ENCODE data around the genes VAV1 and CAMSAP3.

DNA sequence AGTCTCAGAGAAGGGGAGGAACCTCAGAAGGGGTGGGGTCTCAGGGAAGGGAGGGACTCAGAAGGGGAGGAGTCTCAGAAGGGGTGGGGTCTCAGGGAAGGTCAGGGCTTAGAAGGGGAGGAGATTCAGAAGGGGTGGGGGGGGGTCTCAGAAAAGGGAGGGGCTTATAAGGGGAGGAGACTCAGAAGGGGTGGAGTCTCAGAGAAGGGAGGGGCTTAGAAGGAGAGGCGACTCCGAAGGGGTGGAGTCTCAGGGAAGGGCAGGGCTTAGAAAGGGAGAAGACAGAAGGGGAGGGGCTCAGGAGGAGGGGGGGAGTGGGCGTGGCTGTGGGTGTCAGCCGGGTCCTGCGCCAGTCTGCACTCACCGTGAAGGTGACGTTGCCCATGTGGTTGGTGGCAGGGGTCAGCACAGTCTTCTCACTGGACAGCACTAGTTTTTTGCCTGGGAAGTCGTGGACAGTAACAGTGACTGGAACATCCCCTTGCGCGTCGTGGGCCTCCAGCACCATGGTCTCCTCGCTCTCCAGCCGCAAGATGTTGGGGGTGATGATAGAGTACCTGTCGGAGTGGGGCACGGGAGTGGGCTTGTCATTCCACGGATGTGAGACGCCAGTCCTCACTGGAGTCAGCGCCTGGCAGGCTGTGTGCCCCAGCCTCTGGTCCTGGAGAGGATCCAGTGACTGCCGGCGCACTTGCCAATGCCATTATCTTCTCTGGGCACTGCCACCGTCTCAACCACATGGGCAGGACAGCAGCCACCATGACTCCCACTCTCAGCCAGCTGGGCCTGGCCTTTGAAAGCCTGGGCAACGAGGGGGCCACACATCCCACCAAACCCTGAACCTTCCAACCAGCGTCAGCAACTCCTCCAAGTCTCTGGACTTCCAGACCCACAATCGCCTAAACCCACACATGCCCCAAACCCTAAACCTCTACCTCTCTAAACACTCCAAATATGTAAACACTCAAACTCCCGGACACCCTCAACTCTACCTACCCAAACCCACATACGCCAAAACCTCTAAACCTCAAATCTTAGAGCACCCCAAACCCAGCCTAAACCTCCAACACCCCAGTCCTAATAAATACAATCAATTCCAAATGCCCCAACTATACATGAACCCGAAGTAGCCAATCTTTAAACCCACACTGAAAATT lies 1.2 kb downstream of the C3 start:
- PRO-cap, 5 experiments: peak in 5 of 5 experiments; most common plus-strand start position 386 of the sequence (in 2); most common minus-strand start position 105 of the sequence (in 2)
- RAMPAGE, long total RNA, 2 experiments: start-site peak on the minus strand in 1 of 2 experiments, centred at position 470 of the sequence, 1,011 to 1,599 reads per replicate
- RRBS: no CpG with 5 or more reads among the region's 27 CpGs

DNA sequence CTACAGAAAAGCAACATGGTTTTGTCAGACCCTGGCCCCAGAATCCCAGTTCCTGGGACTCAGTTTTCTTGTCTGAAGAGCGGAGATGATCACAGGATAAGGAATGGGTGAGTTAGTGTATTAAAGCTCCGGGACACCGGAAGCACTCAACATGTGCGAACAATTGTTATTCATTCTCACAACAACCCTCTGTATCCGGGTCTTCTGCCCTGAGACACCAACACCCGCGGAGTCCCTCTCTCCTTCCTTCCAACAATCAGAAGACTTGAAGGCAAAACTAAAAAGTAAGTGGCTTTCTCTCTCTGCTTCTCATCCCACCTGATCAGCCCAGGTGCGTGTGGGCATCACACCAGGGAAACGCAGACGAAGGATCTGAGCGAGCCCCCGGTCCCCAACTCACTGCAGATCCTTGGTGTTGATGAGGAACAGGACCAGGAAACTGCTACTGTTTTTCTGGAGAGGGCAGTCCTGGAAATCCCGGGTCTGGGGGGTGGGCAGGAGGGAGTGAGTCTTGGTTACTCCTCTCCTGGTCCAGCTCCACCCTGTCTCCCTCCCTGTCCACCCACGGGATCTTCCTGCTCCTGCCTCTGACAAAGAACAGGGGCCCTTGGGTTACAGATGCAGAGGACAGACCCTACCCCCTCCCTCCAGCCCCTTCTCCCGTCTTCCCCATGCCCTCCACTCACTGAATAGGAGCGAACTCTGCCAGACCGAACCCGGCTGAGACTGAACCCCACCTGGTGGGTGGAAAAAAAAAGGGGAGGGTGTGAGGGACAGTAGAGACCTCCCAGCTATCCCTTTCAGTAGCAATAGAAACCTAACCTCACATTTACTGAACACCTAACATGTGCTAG lies 1.9 kb downstream of the GPR108 start:
- PRO-cap, 5 experiments: no peak in any of the 5 experiments
- RAMPAGE, long total RNA, 2 experiments: no peak in any of the 2 experiments
- RRBS: 65% methylated on average over 2 of the region's 18 CpGs

GRCh38 chr19:6743228-6743698 lies 3.8 kb downstream of the TRIP10 start:
- PRO-cap, 5 experiments: no peak in any of the 5 experiments
- RAMPAGE, long total RNA, 2 experiments: no peak in any of the 2 experiments
- RRBS: no CpG with 5 or more reads among the region's 15 CpGs

DNA sequence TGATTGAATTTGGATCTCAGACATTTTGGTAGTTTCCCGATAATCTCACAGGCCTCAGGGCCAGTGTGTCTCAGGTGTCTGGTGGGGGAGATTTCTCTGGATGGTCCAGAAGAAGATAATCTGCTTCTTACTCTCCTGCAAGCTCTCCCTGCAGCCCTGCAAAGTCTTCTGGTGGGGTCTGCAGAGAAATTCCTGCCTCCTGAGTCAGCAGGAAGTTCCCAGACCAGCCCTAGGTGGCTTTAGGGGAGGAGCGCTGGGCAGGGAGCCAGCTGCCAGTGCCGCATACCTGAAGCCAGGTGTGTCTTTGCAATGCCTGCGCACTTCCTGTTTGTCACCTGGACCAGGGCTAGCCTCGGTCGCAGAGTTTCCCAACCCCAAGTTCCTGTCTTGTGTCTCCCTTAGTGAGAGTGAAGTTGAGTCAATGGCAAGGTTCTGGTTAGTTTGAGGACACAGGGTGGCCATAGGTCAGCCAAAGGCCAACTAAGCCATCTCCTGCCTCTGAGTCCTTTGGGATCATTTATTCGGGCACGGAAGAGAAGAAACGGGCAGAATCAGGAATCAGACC lies 1.3 kb downstream of the SH2D3A start:
- PRO-cap, 5 experiments: peak in 3 of 5 experiments; most common plus-strand start position 327 of the sequence (in 2)
- RAMPAGE, long total RNA, 2 experiments: no peak in any of the 2 experiments
- RRBS: no CpG with 5 or more reads among the region's 9 CpGs

- PRO-cap, 5 experiments: peak in 4 of 5 experiments; most common plus-strand start chr19:6772728 (in 3); most common minus-strand start chr19:6772667 (in 1)
- RAMPAGE, long total RNA, 2 experiments: no peak in any of the 2 experiments
- RRBS: 39% methylated on average over 8 of the region's 29 CpGs
Measured at GRCh38 chr19:6772159-6773056, at the start of gene VAV1. Gene VAV1, plus strand, starts transcription at chr19:6772708.

DNA sequence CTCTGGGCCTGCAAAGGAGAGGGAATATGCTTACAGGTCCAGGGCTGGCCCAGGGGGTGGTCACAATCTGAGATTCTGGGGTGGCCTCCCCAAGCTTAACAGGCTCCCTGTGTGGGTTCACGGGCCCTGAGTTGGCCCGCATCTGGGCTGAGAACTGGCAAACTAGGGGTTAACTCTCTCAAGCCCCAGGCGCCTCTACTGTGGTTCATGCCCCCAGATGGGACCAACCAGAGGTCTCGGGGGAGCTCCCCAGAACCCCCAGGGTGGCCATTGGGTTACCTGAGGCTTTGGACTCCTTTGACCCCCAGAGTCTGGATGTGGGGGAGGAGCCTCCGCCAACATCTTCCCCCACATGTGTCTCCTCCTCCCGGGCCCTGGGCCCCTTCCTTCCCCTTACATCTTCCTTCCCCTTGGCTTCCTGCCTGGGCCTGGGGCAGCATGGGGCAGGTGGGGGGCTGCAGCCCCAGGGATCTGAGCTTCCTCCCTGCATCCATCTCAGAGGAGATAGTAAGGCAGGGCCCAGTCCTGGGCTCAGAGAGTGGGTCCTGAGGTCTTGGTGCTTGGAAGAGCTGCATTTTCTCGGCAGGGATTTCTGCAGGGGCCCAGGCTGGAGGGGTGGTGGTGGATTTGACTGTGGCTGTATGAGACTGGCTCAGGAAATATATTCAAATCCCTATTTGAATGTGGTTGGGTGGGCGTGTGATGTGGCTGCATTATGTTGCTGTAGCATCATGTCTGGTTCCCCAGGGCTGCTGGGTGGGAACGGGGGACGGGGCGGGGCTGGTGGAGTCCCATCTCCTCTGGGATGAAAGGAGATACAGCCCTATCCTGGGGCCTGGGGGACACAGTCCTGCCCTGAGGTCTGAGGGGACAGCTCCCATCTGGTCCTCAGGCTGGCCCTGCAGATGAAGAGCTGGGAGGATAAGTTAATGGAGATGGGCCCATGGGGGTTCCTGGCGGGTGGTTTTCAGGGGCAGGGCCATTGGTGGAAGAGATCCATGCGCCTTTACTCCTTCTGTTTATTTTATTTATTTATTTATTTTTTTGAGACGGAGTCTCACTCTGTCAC lies 926 bp downstream of the VAV1 start:
- PRO-cap, 5 experiments: no peak in any of the 5 experiments
- RAMPAGE, long total RNA, 2 experiments: no peak in any of the 2 experiments
- RRBS: no CpG with 5 or more reads among the region's 14 CpGs

DNA sequence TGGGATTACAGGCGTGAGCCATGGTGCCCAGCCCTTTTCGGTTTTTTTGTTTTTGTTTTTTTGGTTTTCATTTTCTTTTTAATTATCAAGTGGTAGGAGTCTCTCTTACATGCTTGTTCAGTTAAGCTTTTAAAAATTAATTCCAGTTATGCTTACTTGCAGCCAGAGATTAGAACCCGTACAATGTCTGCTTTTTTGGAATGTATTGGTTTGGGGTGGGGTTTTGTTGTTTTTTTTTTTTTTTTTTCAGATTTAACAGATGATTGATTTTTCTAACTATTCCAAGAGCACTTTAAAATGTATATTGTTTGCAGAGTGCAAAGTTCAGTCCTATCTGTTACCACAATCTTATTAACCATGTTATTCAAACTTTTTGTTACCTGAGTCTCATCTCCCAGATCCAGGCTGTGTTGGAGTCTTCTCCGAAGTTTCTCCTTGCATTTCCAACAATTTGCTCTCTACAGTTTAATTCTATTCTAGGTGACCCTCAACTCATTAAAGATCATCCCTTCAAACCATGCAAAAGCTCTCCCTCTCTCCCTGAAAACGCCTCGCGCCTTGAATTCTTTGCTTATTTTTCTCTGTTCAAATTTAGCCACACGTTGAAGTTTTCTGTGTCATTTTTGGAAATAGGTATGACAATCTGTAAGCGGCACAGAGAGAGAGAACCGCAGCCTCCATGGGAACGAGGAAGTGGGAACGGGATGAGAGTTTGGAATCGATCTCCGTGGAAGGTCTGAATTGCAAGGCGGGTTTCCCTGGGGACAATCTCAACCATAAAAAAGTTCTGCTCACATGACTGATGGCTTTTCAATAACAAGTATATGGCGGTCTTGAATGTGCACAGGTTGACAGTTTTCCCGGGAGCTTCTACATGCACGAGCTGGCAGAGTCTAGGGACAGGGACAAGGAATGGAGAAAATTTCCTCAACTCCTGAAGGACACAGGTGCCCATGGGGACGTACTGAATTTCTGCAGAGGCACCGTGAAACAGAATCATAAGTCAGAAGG lies 91.1 kb downstream of the INSR start:
- PRO-cap, 5 experiments: peak in 1 of 5 experiments; most common plus-strand start position 367 of the sequence (in 1); most common minus-strand start position 687 of the sequence (in 1)
- RAMPAGE, long total RNA, 2 experiments: no peak in any of the 2 experiments
- RRBS: no CpG with 5 or more reads among the region's 20 CpGs

GRCh38 chr19:7215032-7215457 lies 79.2 kb downstream of the INSR start:
- PRO-cap, 5 experiments: no peak in any of the 5 experiments
- RAMPAGE, long total RNA, 2 experiments: no peak in any of the 2 experiments
- RRBS: no CpG with 5 or more reads among the region's 7 CpGs

DNA sequence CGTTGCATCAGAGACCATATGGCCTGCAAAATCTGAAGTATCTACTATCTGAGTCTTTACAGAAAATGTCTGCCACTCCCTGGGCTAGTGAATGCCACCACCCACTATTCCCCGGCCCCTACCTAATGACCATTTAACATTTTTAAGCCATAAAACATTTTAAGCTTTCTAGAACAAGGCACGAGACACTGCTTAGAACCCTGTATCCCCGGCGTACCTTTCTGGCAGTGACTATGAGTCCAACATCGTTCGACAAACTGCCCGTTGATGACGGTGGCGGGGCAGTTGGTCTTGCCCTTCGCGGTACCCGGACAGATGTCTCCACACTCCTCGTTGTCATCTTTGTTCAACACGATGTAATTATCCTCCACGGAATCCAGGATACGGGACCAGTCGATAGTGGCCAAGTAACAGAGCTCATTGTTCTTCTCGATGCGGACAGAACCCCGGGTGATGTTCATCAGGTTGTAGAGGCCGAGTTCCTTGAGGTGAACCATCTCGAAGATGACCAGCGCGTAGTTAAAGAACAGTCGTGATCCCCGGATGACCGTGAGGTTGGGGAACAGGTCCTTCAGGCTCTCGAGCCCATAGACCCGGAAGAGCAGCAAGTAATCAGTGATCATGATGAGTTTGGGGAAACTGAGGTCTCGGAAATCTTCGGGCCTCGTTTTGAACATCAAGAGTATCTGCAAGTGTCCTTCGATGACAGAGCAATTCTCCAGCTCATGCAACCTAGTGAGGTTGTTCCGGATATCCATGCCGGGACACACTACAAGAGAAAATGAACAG lies 26.9 kb downstream of the INSR start:
- PRO-cap, 5 experiments: no peak in any of the 5 experiments
- RAMPAGE, long total RNA, 2 experiments: no peak in any of the 2 experiments
- RRBS: 97% methylated on average over 17 of the region's 36 CpGs

- PRO-cap, 5 experiments: no peak in any of the 5 experiments
- RAMPAGE, long total RNA, 2 experiments: no peak in any of the 2 experiments
- RRBS: no CpG with 5 or more reads among the region's 18 CpGs
Measured at GRCh38 chr19:7267917-7268580, 26.2 kb downstream of the INSR start.

- PRO-cap, 5 experiments: peak in 3 of 5 experiments; most common plus-strand start chr19:7293599 (in 3); most common minus-strand start chr19:7293548 (in 3)
- RAMPAGE, long total RNA, 2 experiments: no peak in any of the 2 experiments
- RRBS: 4% methylated on average over 19 of the region's 47 CpGs
Measured at GRCh38 chr19:7293028-7293711, 1.0 kb downstream of the INSR start.

DNA sequence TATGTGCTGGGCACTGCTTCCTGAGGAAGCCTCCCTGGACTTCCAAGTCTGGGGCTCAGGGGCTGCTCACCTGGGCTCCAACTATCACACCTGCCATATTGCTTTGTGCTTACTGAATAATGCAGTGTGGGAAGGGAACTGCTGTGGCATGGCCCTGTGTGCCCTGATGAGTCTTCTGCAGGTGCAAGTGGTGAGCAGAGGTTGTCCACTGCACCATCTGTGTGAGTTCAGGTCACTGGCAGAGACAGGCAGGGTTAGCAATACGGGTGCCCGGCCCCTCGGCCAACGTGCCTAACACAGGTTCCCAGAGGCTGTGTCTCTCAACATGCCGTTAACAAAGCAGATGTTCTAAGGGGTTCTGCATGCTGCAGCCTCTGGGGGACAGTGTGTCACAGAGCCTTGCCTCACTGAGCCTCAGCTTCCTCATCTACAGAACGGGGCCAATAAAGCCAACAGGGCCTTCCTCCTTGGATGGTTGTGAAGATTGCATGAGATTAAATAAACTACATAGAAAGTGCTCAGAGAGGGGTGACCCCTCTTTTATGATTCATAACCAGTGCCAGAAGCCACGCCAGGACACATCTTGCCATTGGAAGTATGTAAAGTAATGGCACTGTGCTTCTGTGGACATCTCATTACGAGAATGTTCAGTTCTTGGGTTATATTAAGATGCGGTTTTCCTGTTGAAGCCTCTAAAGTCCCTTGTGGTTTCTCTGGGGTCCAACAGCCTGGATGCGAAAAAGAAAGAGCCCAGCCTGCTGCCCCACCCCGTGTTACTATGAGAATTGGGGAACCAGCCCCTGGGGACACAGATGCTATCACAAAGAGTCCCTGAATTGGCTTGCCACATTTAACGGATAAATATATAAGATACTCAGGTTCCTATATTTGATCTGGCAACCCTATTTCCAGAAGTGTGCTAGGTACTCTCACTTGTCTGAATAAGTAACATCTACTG lies 11.2 kb upstream of the ARHGEF18 start:
- PRO-cap, 5 experiments: no peak in any of the 5 experiments
- RAMPAGE, long total RNA, 2 experiments: no peak in any of the 2 experiments
- RRBS: no CpG with 5 or more reads among the region's 12 CpGs

DNA sequence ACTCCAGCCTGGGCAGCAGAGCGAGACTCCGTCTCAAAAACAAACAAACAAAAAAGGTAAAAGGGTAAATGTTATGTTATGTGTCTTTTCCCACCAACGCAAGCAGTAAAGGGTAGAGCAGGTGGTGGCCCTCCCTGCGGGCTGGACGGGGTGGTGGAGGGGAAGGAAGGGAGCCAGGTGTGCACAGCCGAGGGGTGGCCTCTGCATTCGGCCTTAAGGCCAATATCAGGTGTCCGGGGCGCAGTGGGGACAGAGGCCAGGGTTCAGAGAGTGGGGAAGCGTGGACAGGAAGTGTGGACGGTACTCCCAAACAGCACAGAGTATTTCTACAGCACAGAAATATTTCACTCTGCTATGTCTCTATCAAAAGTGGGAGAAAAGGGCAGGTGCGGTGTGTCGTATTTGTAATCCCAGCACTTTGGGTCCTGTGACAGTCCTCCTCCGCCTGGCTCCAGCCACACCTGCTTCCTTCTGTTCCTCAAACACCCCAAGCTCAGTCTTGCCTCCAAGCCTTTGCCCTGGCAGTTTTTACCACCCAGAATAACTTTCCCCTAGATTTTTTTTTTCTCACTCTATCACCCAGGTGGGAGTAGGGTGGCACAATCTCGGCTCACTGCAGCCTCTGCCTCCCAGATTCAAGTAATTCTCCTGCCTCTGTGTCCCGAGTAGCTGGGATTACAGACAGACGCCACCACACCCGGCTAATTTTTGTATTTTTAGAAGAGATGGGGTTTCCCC lies 3.8 kb upstream of the ARHGEF18 start:
- PRO-cap, 5 experiments: no peak in any of the 5 experiments
- RAMPAGE, long total RNA, 2 experiments: no peak in any of the 2 experiments
- RRBS: no CpG with 5 or more reads among the region's 18 CpGs

- PRO-cap, 5 experiments: no peak in any of the 5 experiments
- RAMPAGE, long total RNA, 2 experiments: no peak in any of the 2 experiments
- RRBS: no CpG with 5 or more reads among the region's 26 CpGs
Measured at GRCh38 chr19:7530193-7530901, 5.2 kb upstream of the PNPLA6 start.

GRCh38 chr19:7545825-7546282 lies 10.3 kb downstream of the PNPLA6 start:
- PRO-cap, 5 experiments: no peak in any of the 5 experiments
- RAMPAGE, long total RNA, 2 experiments: no peak in any of the 2 experiments
- RRBS: no CpG with 5 or more reads among the region's 2 CpGs

GRCh38 chr19:7595441-7596695 lies at the start of gene CAMSAP3:
Gene CAMSAP3, plus strand, starts transcription at chr19:7595863.
- PRO-cap, 5 experiments: peak in 5 of 5 experiments; most common plus-strand start chr19:7595881 (in 4); most common minus-strand start chr19:7596319 (in 3)
- RAMPAGE, long total RNA, 2 experiments: no peak in any of the 2 experiments
- RRBS: 2% methylated on average over 39 of the region's 147 CpGs

- PRO-cap, 5 experiments: no peak in any of the 5 experiments
- RAMPAGE, long total RNA, 2 experiments: no peak in any of the 2 experiments
- RRBS: 87% methylated on average over 7 of the region's 26 CpGs
Measured at GRCh38 chr19:7605062-7605817, 9.6 kb downstream of the CAMSAP3 start.

GRCh38 chr19:7669243-7669586 lies 366 bp downstream of the RETN start:
- PRO-cap, 5 experiments: no peak in any of the 5 experiments
- RAMPAGE, long total RNA, 2 experiments: no peak in any of the 2 experiments
- RRBS: no CpG with 5 or more reads among the region's 5 CpGs

- PRO-cap, 5 experiments: no peak in any of the 5 experiments
- RAMPAGE, long total RNA, 2 experiments: no peak in any of the 2 experiments
- RRBS: no CpG with 5 or more reads among the region's 8 CpGs
Measured at GRCh38 chr19:7670832-7671269, 2.0 kb downstream of the RETN start.

DNA sequence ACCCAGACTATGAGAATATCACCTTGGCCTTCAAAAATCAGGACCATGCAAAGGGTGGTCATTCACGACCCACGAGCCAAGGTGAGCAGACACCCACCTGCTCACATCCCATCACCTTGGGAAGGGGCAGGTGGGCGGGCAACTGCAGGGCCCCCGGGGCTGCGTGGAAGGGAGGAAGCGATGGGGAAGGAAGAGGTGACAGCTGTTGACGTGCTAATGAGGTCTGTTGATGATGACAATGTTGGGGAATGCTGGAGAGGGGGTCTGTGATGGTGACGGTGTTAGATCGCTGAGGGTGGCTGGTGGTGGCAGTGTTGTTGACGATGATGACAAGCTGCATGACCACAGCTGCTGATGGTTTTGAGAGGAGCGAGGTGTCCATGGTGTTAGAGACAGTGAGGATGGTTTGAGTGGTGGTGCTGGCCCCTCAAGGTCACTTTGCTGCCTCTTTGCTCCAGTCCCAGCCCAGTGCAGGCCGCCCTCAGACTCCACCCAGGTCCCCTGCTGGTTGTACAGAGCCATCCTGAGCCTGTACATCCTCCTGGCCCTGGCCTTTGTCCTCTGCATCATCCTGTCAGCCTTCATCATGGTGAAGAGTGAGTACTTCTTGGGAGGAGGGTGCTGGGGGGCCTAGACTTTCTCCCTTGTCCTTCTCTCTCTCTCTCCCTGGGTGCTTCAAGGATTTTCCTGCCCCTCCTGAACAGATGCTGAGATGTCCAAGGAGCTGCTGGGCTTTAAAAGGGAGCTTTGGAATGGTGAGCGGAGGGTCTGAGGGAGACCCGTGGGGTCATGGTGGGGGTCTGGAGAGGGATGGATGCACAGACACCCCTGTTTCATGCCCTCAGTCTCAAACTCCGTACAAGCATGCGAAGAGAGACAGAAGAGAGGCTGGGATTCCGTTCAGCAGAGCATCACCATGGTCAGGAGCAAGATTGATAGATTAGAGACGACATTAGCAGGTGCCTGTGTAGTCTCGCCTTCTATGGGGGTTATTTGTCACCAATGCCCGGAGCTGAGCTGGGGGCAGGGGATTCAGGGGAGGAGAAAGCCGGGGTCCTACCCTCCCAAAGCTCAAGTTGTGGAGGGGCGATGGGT lies 1.1 kb downstream of the MCEMP1 start:
- PRO-cap, 5 experiments: peak in 1 of 5 experiments; most common plus-strand start position 284 of the sequence (in 1)
- RAMPAGE, long total RNA, 2 experiments: no peak in any of the 2 experiments
- RRBS: no CpG with 5 or more reads among the region's 22 CpGs

Data from liver (tissue), 9 donors.